ENCODE measurements around a stretch of chr7.

- PRO-cap, 2 experiments, result no peak in any of the 2 experiments
Measured at GRCh38 chr7:151245960-151246438, 2.5 kb downstream of the SMARCD3 start.

GRCh38 chr7:151252914-151253239, 4.4 kb upstream of the SMARCD3 start:
- PRO-cap, 2 experiments, result no peak in any of the 2 experiments

GRCh38 chr7:151273449-151274228, 25.1 kb upstream of the SMARCD3 start:
- PRO-cap, 2 experiments, result no peak in any of the 2 experiments

DNA sequence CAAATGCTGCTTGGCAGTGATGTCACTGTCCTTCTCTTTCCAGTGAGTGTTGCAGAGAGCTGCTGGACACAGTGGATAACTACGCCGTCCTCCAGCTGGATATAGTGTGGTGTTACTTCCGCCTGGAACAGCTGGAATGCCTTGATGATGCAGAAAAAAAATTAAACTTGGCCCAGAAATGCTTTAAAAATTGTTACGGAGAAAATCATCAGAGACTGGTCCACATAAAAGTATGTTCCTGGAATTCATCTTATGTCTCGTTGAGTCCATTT, 25.2 kb downstream of the NUB1 start:
- PRO-cap, 2 experiments, result no peak in any of the 2 experiments

- PRO-cap, 2 experiments, result no peak in any of the 2 experiments
Measured at GRCh38 chr7:151461814-151462398, 22.0 kb upstream of the CRYGN start.

- PRO-cap, 2 experiments, result no peak in any of the 2 experiments
Measured at GRCh38 chr7:151538878-151539494, 19.3 kb upstream of the RHEB start.

DNA sequence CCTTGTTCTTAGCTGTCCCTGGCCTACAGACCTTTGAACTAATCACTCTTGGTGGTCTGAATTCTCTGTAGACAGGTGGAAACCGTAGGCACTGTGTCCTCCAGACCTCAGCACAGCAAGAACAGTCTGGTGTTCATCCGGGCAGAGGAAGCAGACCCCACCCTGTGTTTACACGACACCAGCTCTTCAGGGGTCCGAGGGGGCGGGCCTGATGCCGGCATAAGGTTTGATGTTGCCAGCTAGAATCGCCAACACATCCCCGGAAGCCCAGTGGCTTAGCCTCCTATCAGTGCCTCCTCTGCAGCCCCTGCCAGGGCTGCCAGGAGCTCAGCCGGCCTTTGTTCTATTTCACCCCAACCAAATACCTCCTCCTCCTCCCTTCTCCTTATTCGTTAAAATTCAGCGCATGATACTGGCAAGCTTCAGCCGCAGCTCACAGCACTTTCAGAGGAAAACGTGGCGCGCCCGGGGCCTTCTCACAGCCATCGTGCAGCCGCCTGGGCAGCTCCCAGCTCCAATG, 176.2 kb upstream of the RHEB start:
- PRO-cap, 2 experiments, result no peak in any of the 2 experiments

DNA sequence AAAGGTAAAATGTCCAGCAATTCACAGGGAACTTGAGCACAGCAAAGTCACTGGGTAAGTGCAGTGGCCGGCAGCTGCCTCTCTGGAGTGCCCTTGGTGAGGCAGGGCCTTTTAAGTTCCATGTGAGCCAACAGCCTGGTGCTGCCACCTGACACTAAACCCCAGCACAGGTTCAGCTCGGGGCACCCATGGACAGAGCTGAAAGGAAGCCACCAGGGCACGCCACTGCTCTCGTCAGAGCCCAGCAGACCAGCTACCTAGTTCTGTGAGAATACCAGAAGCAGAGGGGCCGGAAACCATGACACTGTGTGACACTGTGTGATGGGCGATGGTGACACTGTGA, 168.2 kb downstream of the PRKAG2 start:
- PRO-cap, 2 experiments, result no peak in any of the 2 experiments

DNA sequence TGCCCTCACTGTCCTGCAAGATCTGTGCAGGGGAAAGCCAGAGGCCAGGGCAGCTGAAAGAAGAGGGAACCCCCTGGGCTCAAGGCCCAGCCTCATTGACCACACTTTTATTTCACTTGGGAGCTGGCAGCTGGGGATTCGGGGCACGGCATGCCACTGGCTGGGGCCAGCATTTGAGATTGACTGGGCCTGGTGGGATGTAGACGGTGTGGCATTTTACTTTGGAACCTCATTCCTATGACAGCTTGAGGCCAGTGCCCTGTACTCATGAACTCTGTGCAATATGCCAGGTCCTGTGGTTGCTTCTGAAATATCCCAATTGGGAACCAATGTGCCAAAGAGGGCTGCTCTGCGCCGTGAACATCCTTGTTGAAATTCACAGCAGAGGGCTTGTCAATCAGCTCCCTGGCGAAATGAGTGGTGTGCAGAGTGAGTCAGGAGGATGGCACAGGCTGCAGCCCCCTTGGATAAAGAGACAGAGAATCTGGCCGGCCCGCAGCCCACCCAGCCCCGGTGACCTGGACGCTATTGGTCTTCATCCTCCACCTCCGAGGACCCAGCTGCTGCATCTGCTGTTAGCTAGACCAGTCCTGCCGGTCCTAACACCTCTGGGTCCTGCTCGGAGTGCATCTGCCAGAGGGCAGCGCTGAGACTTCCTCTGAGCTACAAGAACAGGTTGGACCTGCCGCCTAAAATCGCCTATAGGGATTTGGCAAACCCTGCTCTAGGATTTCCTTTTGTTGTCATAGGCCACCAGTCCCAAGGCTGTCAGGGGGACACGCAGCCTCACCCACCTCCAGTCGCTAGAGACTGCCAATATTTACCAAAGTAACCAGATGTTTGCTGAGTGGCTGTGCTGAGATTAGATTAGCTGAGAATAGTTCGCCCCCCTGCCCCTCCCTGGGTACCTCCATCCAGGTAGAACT, 58.0 kb downstream of the PRKAG2 start:
- PRO-cap, 2 experiments, result no peak in any of the 2 experiments

DNA sequence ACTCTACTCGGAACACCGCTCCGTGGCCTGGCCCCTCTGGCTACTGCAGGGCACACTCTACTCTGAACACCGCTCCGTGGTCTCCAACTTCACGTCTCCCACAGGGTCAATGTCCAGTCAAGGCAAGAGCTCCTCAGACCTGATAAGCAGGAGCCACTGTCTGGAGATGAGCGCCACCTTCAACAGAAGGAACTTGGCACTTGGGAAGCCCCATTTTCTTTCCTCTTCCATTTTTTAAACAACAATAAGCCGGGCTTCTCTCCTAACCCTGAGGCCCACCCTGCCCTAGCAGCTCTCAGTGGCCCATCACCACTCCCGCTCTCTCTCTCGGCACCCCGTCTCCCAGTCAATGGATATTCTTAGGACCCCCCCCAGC, 56.3 kb downstream of the PRKAG2 start:
- PRO-cap, 2 experiments, result no peak in any of the 2 experiments

GRCh38 chr7:151850570-151850819, 26.4 kb downstream of the PRKAG2 start:
- PRO-cap, 2 experiments, result no peak in any of the 2 experiments

DNA sequence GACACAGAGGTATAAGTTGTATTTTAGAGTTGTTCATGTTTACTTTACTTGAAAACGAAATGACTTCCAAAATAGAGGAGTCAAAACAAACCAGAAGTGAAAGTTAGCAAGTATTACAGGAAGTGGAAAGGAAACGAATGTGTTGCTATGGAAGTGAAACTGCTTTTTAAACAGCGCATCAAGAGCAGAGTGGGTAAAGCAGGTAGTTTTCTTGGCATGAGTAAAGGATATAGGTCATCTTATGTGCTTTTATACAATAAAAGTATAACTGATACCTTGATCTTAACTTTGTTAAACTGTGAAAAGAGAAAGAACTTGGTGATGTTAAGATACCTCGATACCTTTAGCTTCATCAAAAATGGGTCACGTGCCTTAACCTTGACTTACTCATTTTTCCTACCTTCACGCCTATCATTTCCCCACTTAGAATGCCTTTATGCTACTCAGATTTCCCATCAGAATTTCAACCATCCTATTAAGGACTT, 19.9 kb upstream of the GALNTL5 start:
- PRO-cap, 2 experiments, result peak in 1 of 2 experiments; most common plus-strand start position 196 of the sequence (in 1); most common minus-strand start position 124 of the sequence (in 1)

GRCh38 chr7:152031830-152032480, 6.5 kb downstream of the GALNT11 start:
- PRO-cap, 2 experiments, result no peak in any of the 2 experiments

- PRO-cap, 2 experiments, result no peak in any of the 2 experiments
Measured at GRCh38 chr7:152110248-152110677, 84.8 kb downstream of the GALNT11 start.

DNA sequence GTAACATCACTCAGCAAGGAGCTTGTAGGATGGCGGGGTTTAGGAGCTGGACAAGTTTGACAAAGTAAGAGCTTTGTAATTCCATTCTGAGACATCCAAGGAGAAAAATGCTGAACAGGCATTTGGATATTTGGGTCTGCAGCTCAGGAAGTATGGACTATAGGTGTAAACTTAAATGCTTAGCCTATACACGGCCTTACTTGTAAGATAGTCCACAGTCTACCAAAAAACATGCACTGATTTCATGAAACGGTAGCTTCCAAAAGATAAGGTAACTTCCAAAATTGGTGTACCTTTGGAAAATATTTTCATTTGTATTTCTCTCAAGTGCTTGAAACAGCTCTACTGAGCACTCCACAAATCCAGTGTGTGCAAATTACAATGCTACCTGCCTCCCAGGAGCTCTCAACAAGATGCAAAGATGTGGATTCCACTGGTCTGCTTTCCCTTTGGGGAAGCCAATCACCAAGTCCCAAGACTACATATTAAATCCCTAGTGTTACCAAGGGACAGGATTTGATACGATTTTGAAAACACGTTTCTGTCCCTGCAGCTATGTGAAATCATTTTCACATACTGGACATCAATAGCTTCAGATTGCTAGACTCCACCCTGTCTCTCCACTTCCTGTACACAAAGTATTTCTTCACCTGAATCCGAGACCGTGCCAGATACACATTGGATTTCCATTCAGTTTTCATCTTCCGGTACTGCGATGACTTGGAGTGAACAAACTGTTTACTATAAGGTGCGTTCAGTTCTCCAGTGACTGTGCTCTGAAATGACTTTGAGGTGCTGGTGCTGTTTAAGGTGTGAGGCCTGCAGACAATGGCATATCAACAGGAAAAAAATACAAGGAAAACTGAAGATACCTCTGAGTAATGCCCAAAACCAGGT, 118.8 kb downstream of the GALNT11 start:
- PRO-cap, 2 experiments, result peak in 2 of 2 experiments; most common plus-strand start position 757 of the sequence (in 2); most common minus-strand start position 444 of the sequence (in 1)

- PRO-cap, 2 experiments, result no peak in any of the 2 experiments
Measured at GRCh38 chr7:152213573-152213920, 188.1 kb downstream of the GALNT11 start.

DNA sequence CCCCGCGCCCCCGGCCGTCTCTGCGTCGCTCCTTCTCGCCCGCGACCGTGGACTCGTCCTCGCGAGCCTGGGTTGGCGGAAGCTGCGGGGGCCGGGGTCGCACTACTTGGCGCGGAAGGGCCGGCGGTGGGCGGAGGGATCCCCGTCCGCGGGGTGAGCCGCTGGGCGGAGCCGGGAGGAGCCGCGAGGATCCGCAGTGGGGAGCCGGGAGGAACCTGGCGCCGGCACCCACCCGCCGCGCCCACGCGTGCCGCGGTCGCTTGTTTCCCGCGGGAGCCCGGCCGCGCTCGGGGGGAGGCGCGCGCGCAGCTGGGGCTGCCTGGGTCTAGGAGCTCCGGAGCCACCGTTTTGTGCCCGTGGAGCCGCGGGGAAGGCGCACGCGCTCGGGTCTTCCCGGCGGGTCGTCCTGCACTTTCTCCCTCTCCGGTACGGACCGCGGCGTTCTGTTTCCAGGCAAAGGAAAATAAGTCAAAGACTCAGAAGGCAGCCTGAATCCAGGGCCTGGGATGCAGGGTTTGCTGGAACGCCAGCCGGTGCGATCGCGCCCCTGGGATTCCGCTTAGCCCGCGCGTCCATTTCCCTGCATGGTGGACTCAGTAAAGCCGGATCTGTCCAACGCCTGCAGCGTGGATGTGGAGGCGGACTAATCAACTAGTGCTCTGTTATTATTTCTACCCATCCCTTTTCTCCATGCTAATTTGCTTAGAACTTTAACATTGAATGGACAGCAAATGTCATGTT, 28.8 kb upstream of the KMT2C start:
- PRO-cap, 2 experiments, result peak in 2 of 2 experiments; most common plus-strand start position 105 of the sequence (in 1); most common minus-strand start position 55 of the sequence (in 2)

DNA sequence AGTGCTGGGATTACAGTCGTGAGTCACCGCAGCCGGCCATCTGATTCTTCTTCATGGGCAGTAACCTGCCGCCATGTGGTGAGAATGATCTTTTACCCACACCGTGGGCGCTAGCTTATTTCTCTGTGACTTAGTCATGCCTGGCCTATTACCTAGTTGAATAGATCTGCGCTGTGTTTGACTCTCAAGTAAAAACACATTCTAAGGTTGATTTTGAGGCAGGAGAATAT, 35.3 kb upstream of the XRCC2 start:
- PRO-cap, 2 experiments, result no peak in any of the 2 experiments

DNA sequence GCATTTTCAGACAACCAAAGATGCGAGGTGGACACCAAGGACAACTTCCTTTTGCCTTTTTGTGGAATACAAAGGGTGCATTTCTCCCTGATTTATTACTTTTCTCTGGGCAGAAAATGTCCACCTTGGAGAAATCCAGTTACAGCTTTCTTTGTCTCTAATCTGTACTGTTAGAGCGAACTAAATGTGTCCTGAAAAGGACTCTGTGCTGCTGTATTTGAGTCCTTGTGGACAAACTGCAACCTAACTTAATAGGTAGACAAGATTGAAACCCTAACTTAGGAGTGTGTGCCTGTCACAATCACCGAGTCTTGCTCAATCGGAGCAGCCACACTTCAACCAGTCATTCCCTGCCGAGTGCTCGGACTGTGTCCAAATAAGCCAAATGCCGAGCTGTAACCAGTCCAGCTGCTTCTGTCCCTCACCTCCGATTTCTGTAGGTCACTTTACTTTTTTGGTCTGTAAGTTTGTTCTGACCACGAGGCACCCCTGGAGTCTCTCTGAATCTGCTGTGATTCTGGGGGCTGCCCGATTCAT, 139.8 kb downstream of the ACTR3B start:
- PRO-cap, 2 experiments, result no peak in any of the 2 experiments

GRCh38 chr7:154928349-154929028, 74.4 kb downstream of the PAXIP1 start:
- PRO-cap, 2 experiments, result peak in 2 of 2 experiments; most common plus-strand start chr7:154928528 (in 2)

Data from cytotoxic T cell (primary cell).